Measurements from ENCODE around the gene IGSF9B.

DNA sequence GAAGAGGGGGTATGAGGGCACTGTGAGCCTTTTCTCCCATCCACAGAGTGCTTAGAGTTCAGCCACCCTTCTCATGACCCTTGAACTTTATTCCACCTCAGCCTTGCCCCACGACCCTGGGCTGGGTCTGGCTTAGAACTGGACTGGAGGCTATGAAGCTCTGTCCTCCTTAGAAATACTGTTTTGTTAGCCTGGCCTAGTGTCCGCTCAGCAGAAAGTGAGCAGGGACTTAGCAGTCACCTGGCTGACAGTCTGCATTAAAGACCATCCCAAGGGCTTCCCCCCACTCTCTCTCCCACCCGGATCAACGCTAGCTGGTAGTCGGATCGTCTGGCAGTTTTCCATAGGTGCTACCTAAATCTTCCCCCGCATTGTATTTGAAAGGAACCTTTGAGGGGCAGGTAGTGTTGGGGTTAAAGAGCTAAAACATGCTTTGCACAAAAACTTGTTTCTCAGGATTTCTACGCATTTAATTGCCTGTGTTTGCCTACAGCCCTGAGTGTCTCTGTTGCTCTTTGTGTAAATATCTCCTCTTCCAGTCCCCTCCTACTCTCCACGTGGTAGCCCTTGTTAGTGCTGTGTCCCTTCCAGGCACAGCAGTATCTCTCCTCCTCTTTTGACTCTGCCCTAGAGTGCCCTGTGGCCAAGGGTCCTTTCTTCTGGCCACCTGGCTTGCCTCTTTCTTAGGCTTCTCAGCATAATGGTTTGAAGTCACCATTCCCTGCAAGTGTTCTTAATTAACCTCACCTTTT is 81.5 kb downstream of the BARX2 start:
- RRBS, result no CpG with 5 or more reads among the region's 9 CpGs

DNA sequence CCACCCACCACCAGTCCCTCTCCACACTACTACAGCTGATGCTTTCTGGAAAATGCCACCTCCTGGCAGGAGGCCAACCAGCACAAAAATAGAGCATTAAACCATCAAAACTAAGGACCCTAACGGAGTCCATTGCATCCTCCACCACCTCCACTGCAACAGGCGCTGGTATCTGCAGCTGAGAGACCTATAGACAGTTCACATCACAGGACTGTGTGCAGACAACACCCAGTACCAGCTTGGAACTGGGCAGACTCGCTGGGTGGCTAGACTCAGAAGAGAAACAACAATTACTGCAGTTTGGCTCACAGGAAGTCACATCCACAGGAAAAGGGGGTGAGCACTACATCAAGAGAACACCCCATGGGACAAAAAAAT is 11.7 kb upstream of the TMEM45B start:
- RRBS, result no CpG with 5 or more reads among the region's 3 CpGs

- RRBS, result no CpG with 5 or more reads among the region's 26 CpGs
Measured at GRCh38 chr11:129814191-129814800, 1.4 kb upstream of the TMEM45B start.

- RRBS, result no CpG with 5 or more reads among the region's 12 CpGs
Measured at GRCh38 chr11:129894871-129895227, 529 bp downstream of the NFRKB start.

DNA sequence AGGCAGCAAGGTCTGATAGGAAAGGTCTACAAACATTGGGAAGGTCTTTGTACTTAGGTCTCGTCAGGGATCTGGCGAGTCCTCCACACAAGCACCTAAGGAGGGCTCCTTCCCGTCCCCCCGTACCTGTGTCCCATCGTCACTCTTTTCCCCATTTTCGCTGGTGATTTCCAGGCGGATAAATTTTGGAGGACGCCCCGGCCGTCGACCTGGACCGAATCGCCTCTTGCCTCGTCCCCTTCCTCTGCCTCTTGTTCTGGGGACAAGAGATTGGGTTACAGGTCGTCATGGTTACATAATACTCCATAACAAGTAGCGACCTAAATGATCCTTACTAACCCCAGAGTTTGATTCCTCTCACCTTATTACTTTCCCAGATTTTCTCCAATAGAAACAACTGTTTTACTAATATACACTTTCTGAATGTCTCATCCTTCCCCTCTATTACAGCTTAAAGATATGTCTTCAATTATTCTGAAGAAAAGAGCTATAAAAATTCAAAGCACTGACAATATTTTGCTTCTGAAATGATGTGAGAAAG is 36.7 kb upstream of the NFRKB start:
- RRBS, result no CpG with 5 or more reads among the region's 16 CpGs

DNA sequence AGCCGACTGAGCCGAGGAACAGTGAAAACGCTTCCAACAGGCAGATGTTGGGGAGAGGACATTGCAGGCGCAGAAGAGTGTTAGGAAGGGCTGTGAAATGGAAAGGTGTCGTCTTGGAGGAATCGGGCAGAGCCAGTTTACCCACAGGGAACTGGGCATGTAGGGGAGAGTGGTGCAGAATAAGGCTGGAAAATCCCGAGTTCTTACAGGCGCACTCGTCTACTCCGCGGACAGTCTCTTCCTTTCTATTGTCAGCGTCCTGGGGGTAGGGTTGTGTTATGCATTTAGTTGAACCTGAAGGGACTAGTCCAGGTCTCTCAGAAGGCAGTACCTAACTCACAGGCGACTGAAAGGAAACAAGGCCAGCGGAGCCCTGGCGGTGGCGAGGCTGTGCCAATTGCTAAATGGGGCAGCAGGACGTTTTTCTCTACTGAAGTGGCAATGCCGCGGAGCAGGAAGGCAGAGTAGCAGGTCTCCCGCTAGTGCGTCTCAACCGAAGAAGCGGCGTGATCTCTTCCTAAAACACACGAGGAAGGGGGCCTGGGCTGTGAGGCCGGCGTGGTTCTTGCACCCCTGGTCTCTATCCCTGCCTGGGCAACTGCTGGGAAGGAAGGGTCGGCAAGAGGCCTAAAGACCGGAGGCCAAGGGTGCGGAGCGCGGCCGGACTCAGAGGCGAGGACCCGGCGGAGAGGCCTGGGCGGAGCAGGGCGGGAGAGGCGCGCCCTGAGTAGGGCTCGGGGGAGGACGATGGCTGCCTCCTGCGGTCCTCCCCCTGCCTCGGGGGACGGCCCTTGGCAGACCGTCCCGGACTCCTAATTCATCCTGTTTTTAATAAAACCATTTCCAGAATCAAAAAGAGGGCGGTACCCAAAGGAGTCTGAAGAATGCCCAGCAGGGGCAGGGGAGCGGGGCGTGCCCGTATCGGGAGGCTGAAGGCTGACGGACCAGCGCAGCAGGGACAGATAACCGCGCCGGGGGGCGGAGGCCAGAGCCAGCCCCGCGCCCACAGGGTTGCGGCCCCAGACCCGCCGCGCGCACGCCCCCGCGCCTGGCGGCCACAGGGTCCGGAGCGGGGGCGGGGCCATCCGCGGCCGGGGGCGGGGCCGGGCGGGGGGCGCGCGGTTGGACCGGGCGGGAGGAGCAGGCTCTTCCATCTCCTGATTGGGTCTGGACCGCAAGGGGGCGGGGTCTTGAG is 700 bp upstream of the APLP2 start:
- RRBS, result 8% methylated on average over 18 of the region's 85 CpGs

GRCh38 chr11:130135453-130135757 is 24.2 kb upstream of the ST14 start:
- RRBS, result no CpG with 5 or more reads among the region's 7 CpGs

DNA sequence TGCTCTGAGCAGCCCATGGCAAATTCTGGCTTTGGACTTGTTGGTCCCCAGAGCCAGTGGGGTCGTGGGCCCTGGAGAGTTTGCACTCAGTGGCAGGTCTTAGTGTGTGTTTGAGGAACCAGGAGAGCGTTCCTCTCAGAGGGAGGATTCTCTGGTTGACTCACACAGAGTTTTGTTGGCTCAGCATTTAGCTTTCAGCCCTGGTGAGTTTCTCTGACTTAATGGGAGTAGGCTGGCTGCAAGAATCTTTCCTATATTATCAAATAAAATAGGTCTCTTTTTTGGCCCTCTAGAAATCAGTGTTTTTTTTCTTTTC is 20.9 kb downstream of the ST14 start:
- RRBS, result no CpG with 5 or more reads among the region's 2 CpGs

DNA sequence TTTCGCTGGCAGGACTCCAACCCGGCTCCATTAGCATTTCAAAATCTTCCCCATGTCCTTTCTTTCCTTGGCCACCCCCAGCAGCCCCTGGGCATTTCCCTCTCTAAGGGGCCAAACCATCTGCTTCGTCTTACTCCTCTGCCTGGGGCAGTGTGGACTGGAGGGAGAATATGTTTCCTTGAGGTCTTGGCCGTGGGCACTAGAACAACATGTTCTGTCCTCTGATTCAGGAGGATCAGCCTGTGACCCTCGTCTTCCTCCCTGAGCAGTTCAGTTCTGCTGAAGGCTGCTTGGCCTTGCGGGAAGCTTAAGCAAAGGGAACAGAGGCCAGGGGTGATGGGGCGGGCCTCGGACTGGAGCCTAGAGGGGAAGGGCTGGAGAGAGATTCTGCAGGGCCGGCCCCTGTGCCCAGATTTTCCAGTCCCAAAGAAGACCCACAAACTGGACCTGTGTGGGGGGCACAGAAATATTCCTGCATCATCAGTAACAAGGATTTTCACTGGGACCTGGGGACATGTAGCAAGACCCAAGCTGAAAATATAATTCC is 58.0 kb downstream of the ST14 start:
- RRBS, result no CpG with 5 or more reads among the region's 9 CpGs

DNA sequence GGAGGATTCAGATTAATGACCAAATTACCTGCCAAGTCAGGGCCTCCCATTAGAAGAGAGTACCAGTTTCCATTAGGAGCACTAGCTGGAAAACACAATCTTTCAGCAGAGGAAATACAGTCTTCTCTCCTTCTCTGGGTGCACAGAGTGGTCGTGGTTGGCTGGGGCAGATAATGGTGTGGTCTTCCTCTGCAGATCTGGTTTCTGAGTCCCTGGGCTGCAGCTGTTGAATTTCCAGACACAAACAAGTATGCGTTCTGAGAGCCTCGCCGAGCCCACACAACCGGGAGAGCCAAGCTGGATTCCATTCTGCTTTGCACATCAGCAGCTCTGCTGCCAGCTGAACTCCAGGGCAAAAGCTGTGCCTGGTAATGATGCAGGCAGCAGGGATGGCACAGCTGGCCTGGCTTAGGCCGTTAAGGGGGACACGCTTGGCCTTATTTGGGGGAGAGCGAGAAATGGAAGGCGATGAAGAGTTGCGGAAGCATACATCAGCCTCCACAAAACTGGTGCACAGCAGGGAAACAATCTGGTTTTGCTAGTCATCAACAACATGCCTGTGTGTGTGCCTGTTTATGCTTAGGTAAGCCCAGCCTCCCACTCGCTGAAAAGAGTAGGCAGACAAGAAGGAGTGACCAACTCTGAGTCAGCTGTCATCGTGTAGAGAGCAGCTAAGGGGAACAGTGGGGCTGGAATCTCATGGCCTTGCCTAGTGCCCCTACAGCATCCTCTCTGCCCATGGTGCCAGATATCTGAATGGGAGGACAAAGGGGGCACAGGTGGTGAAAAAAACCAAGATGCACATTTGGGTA is 25.1 kb downstream of the ADAMTS8 start:
- RRBS, result no CpG with 5 or more reads among the region's 12 CpGs

DNA sequence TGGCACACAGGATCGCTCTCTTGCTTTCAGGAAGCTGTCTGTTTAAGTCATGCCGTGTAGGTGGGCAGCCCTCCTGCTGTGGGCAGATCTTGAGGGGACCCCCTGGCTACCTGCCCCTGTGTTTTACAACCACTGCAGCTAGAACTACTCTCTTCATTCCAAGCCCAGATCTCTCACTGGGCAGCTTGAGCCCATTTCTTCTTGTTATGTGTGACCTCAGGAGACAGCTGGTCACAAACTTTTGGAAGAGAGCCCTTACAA is 9.9 kb downstream of the ADAMTS8 start:
- RRBS, result no CpG with 5 or more reads among the region's 2 CpGs

GRCh38 chr11:130420784-130421392 is 7.5 kb downstream of the ADAMTS8 start:
- RRBS, result 39% methylated on average over 6 of the region's 13 CpGs

- RRBS, result no CpG with 5 or more reads among the region's 4 CpGs
Measured at GRCh38 chr11:130583925-130584365, 135.5 kb downstream of the ADAMTS15 start.

DNA sequence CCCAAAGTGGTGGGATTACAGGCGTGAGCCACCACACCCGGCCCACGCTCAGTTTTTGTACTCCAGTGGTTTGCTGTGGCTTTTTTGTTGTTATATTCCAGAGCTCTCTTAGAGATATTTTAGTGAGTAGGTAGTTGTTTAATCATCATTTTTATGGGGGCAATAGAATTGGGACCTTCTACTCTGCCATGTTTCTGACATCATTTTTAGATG is 123.9 kb downstream of the SNX19 start:
- RRBS, result no CpG with 5 or more reads among the region's 3 CpGs

- RRBS, result no CpG with 5 or more reads among the region's 4 CpGs
Measured at GRCh38 chr11:130891149-130891768, 25.0 kb downstream of the SNX19 start.

GRCh38 chr11:131642900-131643322 is 272.5 kb downstream of the NTM start:
- RRBS, result no CpG with 5 or more reads among the region's 7 CpGs

GRCh38 chr11:131889207-131889696 is 518.8 kb downstream of the NTM start:
- RRBS, result no CpG with 5 or more reads among the region's 3 CpGs

GRCh38 chr11:131909574-131910176 is 539.3 kb downstream of the NTM start:
- RRBS, result no CpG with 5 or more reads among the region's 10 CpGs

DNA sequence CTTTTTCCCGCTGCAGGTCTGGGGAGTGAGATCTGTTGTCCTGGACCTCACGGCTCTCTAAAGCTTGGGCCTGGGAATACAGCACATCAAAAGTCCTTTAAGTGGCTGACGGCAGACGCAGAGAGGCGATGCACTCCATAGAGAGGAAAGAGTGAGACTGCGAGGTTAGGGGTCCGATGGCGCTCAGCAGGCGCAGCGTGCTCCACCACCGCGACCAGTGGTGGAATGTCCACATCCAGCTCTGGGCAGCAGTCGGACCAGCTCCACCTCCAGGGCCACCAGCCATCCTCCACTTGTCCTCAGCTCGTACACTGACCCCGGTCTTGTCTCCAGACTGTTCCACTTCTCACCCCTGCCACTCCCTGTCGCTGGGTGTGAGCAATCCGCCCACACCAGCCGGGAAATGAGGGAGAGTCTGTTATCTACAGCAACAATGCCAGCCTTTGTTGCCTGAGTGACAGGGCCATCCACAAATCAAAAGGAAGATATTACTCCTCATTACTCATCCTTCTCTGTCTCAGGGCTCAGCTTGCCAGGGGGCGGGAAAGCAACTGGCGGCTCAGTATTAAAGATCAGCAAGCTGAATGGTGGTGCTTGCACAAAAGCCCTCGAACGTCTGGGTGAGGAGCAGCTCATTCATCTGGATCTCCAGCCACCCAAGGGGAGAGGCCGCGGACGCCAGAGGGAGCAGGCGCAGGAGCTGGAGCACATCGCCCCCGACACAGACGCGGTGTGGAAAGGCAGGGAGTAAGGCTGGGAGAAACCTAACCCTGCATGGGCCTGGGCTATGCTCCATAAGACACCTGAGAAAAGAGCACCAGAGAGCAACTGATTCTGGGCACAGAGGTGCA is 22.1 kb downstream of the IGSF9B start:
- RRBS, result 59% methylated on average over 4 of the region's 30 CpGs

GRCh38 chr11:133956613-133957839 is at the start of gene IGSF9B:
TSS of gene IGSF9B (minus strand) at chr11:133956968.
- RRBS, result 2% methylated on average over 63 of the region's 113 CpGs

Measured in PFSK-1 (cell line).